Skin of body (tissue), 2 donors: ENCODE results near the genes IER5 and GLUL.

DNA sequence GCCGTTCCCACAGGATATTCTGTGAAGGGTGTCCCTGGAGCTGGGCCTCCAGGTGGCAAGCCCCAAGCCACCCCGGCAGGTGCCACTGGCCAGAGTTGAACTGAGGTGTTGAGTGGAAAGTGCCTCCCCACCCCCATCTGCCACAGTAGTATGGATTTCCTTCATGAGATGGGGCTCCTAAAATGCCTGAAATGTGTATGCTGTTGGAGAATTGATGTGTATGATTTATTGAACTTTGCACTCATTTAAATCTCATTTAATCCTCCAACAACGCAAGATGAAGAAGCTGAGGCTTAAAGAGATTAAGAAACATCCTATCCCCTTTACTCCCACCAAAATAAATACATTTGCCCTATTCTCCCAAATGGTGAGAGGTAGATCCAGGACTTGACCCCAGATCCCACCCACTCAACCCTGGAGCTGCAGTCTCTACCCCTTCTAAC lies 29.7 kb upstream of the LHX4 start:
- RAMPAGE, long total RNA: no peak

DNA sequence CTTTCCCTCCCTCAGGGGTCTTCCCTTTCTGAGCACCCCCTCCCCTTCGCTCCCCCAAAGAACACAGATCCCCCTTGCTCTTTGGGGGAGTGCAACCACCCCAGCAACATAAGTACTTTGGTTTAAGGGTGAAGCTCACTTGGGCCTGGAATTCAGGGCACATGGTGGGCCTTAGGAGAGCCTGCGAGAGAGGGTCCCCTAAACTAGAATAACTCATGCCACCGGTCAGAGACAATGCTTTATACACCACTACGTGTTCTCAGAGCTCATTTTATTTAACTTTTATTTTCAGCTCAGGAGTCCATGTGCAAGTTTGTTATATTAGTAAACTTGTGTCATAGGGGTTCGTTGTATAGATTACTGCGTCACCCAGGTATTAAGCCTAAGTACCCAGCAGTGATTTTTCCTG lies 12.7 kb upstream of the LHX4 start:
- RAMPAGE, long total RNA: no peak

GRCh38 chr1:180502771-180503319 lies 468 bp upstream of the ACBD6 start:
- RAMPAGE, long total RNA: no peak

GRCh38 chr1:180522076-180522512 lies 19.7 kb upstream of the ACBD6 start:
- RAMPAGE, long total RNA: no peak

- RAMPAGE, long total RNA: no peak
Measured at GRCh38 chr1:180542602-180542934, 40.2 kb upstream of the ACBD6 start.

- RAMPAGE, long total RNA: no peak
Measured at GRCh38 chr1:180603027-180603664, 28.7 kb upstream of the XPR1 start.

DNA sequence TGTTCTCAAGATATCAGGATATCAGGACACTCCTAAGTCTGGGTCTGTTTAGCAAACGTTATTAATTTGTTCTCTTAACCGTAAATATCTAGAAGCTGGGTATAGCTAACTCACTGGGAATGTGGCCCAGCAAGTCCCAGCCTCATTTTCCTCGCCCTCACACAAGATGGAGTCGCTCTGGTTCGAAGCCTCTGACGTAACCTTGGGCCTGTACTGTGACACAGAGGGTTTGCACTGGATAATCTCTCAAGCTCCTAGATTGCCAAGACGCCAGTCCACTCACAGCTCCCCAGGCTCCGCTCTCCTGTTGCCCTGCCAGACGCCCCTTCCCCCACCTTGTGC lies 1.2 kb upstream of the KIAA1614 start:
- RAMPAGE, long total RNA: no peak

- RAMPAGE, long total RNA: no peak
Measured at GRCh38 chr1:180912123-180912681, 495 bp upstream of the KIAA1614 start.

GRCh38 chr1:180922949-180923912 lies 10.5 kb downstream of the KIAA1614 start:
- RAMPAGE, long total RNA: no peak

DNA sequence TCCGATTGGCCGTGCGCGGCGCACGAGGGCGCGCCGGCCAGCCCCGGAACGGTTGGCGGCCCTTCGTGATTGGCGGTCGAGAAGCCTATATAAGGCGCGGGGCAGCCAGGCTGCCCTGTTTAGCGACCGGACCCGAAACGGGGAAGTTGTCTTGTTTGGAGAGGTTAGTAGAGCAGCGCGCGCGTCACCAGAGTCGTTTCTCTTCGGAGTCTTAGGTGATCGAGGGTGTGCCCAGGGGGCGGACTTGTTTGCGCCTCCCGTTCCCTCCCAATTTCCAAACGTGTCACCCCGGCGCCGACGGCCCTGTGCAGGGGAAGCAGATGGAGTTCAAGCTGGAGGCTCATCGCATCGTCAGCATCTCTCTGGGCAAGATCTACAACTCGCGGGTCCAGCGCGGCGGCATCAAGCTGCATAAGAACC lies at the start of gene IER5:
TSS of gene IER5 (plus strand) at position 118 of the 420 bp plus-strand sequence.
- RAMPAGE, long total RNA: no peak

GRCh38 chr1:181142192-181142797 lies 53.8 kb downstream of the IER5 start:
- RAMPAGE, long total RNA: no peak

DNA sequence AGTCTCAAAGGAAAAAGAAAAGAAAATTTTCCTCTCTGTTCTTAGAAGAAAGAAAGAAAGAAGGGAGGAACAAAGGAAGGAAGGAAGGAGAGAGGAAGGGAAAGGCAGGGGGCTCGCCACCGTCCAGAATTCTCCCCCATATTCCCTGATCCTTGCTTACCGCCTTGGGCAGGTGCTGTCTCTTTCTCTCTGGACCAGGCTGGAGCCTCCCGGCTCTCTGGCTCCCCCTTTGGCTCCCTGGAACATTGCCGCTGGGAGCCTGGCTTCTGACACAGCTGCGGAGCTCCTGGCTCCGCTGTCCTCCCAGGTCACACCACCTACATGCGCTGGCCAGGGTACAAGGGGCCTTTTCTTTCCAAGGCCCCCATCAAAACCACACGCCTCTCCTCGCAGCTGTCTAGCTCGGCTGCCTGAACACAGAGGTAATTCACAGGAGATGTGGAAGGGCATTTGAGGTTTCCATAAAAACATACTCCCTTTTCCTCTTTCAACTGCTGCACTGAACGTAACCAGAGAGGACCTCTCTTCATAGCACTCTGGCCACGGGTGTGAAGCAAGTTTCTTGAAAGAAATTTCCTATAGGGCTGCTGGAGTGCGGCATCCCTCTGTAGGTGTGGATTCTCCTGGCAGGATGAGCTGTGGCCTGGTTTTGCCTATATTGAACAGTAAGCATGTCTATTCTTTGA lies 7.5 kb upstream of the ZNF648 start:
- RAMPAGE, long total RNA: no peak

- RAMPAGE, long total RNA: no peak
Measured at GRCh38 chr1:182163549-182164199, 102.2 kb upstream of the ZNF648 start.

DNA sequence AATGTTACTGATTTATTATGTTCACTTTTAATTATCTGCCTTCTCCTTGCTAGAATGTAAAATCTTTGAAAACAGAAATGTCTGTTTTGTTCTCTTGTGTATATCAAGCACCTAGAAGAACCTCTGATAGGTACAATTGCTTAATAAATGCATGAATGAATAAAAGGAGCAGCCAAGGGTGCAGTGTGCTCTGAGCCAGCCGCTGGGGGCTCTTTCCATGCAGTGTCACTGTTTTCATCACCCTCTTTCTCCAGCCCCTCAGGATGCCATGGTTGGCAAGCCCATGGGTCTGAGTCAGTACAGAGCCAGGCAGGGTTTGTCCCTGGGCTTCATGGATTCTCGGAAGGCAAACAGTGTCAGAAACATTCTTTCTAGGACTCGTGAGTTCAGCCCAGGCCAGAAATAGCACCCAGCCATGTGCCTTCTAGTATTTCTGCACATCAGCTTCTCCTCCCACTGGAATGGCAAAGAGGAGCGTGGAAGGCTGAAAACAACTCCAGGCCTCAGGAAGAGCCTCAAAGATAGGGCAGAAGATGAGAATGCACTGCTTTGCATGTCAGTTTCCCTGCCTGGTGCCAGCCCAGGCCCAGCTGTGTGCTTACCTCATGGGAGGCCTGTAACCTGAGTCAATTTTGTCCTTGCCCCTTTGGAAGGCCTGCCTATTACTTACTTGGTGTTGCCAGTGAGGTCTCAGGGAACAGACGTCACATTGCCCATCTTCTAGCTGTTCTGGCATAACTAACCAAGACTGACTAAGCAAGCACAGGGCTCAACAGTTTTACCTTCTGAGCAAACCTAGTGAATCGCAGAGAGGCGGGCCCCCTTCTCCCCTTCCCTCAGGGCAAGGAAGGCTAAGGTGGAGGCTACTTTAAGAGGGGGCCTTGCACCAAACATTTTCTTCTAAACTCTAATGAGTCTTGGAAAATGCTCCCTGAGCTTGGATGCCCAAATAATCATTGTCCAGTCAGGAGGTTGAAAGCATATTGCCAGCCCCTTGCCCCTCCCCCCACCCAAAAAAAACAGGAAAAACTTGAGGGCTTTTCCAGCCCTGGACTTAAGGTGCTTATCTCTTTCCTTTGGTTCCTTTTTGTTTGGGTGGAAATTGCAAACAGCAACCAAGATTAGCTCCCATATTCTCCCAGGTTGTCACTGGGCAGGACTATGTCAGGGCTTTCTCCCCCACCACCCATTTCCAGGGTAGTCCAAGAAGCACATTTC lies 42.4 kb downstream of the GLUL start:
- RAMPAGE, long total RNA: no peak

DNA sequence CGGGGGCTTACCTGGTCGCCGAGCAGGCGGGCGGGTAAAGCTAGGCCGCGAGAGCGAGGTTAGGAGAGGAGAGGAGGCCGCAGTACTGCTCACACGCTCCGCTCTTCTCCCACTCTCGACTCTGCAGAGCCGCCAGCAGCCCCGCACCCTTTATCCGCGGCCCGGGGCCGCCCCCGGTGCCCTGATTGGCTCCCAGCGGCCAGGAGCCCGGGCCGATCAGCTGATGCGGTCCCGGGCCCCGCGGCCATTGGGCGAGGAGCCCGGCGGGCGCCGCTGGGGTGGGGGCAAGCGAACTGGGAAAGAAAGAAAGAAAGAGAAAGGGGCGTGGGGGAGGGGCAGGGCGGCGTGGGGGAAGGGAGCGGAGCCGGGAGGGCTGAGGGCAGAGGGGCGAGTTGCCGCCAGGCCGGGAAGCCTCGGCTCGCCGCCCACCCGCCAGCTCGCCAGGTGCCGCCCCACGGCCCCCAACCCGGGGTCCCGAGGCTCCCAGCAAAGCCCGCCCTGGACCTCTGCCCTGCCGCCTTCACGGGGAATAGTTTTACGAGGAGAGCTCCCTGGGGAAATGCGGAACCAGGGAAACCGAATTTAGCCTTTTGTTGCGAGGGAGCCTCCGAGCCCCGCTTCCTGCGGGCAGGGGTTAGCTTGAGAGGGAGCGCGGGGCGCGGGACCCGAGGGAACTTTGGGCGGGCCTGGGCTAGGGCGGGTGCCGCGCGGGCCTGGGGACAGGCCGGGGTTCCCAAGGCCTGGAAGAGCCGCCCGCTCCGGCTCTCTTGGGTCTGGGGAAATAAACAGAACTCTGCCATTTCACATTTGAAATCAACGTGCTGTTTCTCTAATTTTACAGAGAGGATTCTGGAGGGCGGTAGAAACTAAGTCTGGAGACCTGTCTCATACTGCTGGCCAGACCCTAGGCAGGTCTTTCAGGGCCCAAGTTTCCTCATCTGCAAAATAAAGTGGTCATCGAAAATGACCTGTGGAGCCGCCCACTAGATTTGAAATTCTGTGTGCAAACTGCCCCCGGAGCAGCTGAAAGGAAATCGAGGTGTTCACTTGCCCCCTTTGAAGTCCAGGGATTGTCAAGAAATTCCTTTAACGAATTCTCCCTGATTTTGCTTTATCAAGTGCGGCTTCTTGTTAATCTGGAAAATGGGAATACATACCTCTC lies at the start of gene GLUL:
TSS of gene GLUL (minus strand) at position 123 of the 1,162 bp plus-strand sequence.
- RAMPAGE, long total RNA: no peak

DNA sequence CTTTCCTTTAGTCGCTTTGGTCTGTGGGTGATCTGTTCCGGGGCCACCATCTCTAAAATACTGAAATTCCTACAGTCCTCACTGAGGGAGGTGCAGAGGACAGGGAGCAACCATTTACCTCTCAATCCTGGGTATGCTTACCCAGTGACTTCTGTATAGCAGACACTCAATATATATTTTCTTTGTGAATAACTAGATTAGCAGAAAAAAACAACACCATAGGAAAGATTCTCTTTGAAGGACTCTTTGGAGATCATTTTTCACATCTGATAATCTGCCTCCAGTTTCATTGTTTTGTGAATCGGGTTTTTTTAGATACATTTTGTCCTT lies 4.3 kb downstream of the TEDDM1 start:
- RAMPAGE, long total RNA: no peak

- RAMPAGE, long total RNA: no peak
Measured at GRCh38 chr1:182397593-182398103, 2.8 kb downstream of the TEDDM1 start.

- RAMPAGE, long total RNA: no peak
Measured at GRCh38 chr1:182868821-182869910, 30.0 kb downstream of the DHX9 start.

- RAMPAGE, long total RNA: no peak
Measured at GRCh38 chr1:182873023-182873559, 33.9 kb downstream of the DHX9 start.

DNA sequence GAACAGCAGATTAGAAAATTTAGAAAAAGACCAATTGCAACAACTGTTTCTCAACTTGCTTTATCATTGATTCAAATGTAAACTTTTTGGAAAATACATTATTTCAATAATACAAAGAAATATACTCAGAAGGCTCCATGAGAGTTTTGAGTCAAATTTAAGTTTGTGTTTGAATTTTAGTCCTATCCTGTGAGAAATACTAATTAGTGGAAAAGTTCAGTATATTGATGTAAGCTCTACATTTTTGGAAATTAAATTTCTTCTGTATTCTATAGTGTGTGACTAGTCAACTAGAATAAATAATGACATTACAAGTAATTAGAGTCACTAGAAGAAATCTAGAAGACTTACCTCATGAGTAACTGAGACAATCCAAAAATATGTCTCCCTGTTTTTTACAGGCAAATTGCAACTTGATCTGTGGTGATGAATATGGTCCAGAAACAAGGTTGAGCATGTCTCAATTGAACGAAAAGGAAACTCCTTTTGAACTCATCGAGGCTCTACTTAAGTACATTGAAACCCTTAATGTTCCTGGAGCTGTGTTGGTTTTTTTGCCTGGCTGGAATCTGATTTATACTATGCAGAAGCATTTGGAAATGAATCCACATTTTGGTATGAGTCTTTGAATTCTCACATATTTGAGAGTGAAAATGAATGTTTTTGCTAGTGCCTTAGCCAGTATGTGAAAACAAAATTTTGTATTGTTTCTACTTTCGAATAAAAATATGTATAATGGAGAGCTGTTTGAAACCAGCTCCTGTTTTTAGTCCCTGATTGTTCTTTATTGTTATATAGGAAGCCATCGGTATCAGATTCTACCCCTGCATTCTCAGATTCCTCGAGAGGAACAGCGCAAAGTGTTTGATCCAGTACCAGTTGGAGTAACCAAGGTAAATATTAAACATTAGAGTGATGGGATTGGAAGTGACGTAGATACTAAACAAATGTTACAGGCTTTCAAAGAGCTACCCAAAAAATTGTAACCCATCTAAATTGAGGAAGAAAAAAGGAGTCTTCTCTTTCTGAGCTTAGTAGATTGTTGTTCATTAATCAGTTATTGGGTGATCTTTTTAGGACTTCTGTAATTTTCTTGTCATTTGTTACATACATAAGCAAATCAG lies 36.9 kb downstream of the DHX9 start:
- RAMPAGE, long total RNA: no peak